ENCODE measurements around a stretch of chr5.

- PRO-cap, result no peak
- RAMPAGE, long total RNA, 5 experiments, result no peak in any of the 5 experiments
- RRBS, result no CpG with 5 or more reads among the region's 12 CpGs
Measured at GRCh38 chr5:190398-190973, 809 bp upstream of the LRRC14B start.

- PRO-cap, result no peak
- RAMPAGE, long total RNA, 5 experiments, result no peak in any of the 5 experiments
- RRBS, result 6% methylated on average over 22 of the region's 48 CpGs
Measured at GRCh38 chr5:320971-321461, 498 bp upstream of the AHRR start.

GRCh38 chr5:442139-442993 lies 610 bp upstream of the EXOC3 start:
- PRO-cap, result no peak
- RAMPAGE, long total RNA, 5 experiments, result no peak in any of the 5 experiments
- RRBS, result 4% methylated on average over 5 of the region's 44 CpGs

DNA sequence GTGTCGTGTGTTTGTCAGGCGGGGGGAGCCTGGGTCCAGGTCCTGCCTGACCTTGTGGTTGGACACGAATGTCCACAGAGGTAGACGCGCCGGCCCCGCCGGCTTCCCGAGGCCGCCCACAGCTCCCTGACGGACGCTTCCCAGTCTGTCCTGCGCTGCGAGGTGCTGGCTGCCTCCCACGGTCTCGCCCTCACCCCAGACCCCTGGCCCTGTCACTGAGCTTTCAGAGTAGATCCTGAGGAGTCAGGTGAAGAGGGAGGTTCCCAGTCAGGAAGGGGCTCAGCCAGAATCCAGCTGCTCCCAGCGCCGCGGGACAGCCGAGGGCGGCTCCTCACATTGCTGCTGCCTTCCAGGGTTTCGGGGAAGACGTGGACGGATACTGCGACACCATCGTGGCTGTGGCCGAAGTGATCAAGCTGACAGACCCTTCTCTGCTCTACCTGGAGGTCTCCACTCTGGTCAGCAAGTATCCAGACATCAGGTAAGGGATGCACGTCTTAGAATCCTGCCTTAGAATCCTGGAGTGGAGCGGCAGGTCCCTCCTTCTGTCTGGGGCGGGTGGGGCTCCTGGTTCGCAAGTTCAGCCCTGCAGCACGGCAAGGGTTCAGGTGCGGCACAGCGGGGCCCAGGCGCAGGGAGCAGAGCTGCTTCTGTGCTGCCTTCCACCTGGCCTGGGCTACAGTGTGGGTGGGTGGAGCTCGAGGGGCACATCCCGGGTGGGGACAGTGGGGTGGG lies 22.6 kb downstream of the EXOC3 start:
- PRO-cap, result no peak
- RAMPAGE, long total RNA, 5 experiments, result no peak in any of the 5 experiments
- RRBS, result 86% methylated on average over 5 of the region's 37 CpGs

GRCh38 chr5:530062-530457 lies 5.8 kb upstream of the SLC9A3 start:
- PRO-cap, result no peak
- RAMPAGE, long total RNA, 5 experiments, result no peak in any of the 5 experiments
- RRBS, result no CpG with 5 or more reads among the region's 4 CpGs

DNA sequence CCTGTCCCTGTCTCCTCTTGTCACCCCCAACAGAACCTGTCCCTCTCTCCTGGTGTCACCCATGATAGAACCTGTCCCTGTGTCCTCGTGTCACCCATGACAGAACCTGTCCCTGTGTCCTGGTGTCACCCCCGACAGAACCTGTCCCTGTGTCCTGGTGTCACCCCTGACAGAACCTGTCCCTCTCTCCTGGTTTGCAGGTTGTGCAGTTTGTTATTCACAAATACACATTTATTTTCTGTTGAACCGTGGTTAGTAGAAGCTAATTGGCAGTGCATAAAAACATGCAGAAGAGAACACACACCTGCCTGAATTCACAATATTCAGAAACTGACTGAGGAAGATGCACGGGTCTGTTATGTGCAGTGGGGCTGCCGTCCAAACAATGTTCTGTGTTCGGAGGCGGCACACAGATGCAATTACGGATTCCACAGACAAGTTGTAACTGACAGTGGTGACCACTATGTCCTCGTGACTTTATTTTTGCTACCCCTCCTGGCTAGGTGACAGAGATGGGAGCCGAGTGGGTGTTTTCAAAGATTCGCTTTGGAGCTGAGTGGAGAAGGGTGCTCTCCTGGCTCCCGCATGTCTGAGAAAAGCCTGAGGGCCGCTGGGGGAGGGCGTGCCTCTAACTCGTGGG lies 31.7 kb downstream of the TPPP start:
- PRO-cap, result no peak
- RAMPAGE, long total RNA, 5 experiments, result start-site peak on the minus strand in 2 of 5 experiments, centred at positions 126 to 262 of the sequence, 11 to 38 reads per replicate
- RRBS, result no CpG with 5 or more reads among the region's 15 CpGs

DNA sequence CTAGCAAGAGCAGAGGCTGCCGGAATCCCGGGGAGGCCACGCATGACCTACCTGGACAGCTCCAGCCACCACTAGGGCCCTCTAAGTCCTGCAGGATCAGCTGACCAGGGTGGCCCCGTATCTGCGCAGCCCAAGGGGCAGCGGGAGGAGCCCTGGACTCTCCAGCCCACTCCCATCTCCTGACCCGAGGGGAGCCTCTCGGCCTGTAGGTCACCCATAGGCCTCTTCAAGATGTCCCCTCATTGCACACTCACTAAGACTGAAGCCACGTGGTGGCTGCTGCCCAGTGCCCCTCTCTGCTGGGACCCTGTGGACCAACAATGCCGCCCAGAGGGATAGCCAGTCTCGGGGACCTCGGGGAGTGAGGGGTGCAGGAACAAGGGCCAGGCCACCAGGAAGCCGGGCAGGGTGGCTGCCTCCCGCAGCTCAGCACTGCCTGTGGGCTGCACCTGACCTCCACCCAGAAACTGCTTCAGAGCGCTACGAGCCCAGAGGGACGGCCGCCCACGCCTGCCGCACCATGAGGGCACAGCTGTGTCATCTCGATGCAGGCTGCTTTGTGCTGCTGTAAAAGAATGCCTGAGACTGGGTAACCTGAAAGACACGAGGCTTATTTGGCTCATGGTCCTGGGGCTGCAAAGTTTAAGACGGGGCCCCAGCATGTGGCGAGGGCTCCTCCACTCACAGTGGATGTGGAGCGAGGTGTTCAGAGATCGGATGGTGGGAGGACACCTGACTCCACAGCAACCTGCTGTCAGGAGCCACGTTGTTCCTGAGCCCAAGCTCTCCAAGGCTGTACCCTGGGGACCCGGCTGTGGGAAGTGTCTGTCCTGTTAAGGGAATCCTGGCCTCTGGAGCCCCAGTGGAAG lies 11.5 kb upstream of the ZDHHC11 start:
- PRO-cap, result no peak
- RAMPAGE, long total RNA, 5 experiments, result no peak in any of the 5 experiments
- RRBS, result no CpG with 5 or more reads among the region's 28 CpGs

DNA sequence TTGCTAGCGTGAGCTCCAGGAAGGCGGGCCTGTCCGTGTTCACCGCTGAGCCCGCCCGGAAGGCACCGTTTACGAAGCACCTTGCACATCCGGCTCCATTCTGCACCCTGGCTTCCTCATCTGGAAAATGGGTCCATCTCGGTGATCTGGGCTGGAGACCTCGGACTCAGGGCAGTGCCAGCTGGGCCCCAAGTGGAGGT lies 52.5 kb upstream of the NKD2 start:
- PRO-cap, result no peak
- RAMPAGE, long total RNA, 5 experiments, result no peak in any of the 5 experiments
- RRBS, result no CpG with 5 or more reads among the region's 11 CpGs

GRCh38 chr5:963438-964799 lies 44.7 kb upstream of the NKD2 start:
- PRO-cap, result no peak
- RAMPAGE, long total RNA, 5 experiments, result start-site peak on the minus strand in 1 of 5 experiments, at chr5:964126-964145 at its widest, 10 to 17 reads per replicate
- RRBS, result 65% methylated on average over 6 of the region's 47 CpGs

DNA sequence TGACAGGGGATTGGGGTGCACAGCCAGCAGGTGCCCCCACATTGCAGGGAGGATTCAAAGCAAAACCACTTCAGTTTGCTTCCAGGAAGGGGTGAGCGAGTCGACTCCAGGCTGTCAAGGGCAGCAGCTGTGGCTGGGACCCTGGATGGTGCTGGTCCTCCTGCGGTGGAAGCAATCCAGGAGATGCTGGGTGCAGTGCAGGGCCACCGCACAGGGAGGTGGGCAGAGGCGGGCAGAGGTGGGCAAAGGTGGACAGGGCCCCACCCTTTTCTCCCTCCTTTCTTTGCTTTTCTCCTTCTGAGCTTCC lies 29.0 kb upstream of the NKD2 start:
- PRO-cap, result unidirectional peak, plus-strand start at position 225 of the sequence
- RAMPAGE, long total RNA, 5 experiments, result no peak in any of the 5 experiments
- RRBS, result no CpG with 5 or more reads among the region's 5 CpGs

DNA sequence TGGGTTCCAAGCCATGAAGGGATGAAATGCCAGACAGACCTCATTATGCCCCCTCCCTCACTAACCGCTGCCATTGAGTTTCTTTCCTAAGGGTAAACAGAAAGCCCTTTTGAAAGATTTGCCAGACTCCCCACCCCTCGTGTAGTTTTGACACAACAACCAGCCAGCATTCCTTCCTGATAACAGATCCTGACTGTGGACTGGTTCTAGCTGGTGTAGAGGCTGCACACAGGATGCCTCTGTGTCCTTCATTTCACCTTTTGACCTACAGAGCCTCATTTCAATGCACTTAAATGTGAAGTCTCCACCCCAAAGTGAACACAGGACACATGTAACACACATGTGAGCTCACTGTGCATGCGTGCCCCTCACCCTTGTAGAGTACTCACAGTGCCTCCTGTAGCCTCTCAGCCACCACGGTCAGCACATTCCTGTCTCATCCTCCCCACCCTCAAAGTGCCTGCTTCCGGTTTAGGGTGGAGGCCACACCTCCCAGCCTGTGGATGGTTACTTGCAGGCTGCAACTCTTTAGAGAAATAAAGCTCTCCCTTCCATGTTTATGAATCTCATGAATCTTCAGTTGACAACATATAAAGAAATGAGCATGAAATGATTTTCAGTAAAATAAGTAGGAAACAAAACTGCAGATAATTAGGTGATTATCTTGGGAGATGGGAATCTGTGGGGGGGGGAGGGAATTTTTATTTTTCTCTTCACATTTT lies 11.6 kb upstream of the NKD2 start:
- PRO-cap, result unidirectional peak, minus-strand start at position 383 of the sequence
- RAMPAGE, long total RNA, 5 experiments, result no peak in any of the 5 experiments
- RRBS, result no CpG with 5 or more reads among the region's 5 CpGs

DNA sequence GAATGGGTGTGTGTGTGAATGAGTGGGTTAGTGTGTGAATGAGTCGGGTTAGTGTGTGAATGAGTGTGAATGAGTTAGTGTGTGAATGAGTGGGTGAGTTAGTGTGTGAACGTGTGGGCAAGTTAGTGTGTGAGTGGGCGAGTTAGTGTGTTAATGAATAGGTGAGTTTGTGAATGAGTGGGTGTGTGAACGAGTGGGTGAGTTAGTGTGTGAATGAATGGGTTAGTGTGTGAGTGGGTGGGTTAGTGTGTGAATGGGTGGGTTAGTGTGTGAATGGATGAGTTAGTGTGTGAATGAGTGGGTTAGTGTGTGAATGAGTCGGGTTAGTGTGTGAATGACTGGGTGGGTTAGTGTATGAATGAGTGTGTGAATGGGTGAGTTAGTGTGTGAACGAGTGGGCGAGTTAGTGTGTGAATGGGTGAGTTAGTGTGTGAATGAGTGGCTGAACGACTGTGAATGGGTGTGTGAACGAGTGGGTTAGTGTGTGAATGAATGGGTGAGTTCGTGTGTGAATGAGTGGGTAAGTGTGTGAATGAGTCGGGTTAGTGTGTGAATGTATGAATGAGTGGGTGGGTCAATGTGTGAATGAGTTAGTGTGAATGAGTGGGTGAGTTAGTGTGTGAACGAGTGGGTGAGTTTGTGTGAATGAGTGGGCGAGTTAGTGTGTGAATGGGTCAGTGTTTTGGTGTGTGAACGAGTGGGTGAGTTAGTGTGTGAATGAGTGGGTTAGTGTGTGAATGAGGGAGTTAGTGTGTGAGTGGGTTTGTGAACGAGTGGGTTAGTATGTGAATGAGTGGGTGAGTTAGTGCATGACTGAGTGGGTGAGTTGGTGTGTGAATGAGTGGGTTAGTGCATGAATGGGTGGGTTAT lies 36.7 kb downstream of the NKD2 start:
- PRO-cap, result no peak
- RAMPAGE, long total RNA, 5 experiments, result no peak in any of the 5 experiments
- RRBS, result no CpG with 5 or more reads among the region's 15 CpGs

DNA sequence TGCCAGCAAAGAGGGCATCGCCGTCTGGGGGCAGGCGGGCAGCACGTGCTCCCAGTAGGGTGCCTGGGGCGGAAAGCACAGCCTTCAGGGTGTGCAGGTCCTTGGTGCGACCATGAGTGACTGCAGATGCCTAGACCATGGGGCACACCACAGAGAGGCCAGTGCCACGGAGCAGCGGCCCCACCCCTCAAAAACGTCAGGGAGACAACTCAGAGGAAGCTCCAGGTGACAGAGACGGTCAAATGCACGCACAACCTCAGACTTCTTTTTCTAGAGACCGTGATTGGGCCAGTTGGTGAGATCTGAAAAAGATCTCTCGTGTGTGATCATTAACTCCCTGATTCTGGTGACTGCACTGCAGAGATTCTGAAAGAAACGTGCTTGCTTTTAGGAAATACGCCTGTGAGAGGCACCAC lies 16.1 kb downstream of the SLC12A7 start:
- PRO-cap, result no peak
- RAMPAGE, long total RNA, 5 experiments, result no peak in any of the 5 experiments
- RRBS, result no CpG with 5 or more reads among the region's 15 CpGs

DNA sequence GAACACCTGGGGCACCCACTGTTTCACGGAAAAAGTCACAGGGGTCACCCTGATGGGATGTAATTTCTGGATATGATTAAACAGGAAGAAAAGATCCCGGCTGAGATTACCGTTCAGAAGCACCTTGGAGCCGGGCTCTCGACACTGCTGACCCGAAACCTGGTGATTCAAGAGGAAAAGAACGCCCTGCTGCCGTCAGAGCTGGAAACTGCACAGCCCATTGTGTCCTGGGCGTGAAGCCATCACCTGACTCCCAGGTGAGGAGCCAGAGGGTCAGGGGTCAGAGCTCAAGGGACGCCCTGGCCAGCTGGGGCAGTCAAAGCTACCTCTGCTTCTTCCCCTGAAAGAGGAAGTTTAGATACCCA lies 17.8 kb upstream of the SLC12A7 start:
- PRO-cap, result bidirectional peak, plus-strand start at position 268 of the sequence, minus-strand start at position 161 of the sequence
- RAMPAGE, long total RNA, 5 experiments, result no peak in any of the 5 experiments
- RRBS, result no CpG with 5 or more reads among the region's 10 CpGs

DNA sequence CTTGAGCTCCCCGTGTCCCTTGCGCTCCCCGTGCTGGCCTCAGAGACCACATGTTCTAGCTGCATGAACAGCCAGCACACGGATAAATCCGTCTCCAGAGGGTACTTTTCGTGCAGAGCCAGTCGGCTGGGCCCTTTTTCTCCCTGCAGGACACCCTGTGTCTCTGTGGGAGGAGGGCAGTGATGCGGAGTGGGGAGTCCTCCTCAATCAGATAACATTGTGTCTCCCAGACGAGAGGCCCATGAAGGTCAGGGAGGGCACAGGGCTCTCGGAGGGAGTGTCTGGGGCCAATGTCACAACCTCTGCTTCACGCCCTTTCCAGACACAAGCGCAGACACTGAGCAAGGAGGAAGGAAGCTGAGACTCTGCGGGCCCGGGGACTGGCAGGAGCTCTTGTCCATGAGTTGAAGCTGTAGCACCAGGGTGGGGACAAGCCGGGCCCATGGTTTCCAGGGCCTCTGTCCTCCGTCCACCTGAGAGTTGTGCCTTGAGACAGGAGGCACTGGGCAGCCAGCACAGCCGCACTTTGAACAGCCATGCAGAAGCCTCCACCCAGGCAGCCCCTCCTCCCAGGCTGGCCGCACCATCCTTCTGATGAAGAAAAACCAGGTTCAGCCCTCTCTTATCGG lies 36.4 kb upstream of the SLC6A19 start:
- PRO-cap, result no peak
- RAMPAGE, long total RNA, 5 experiments, result no peak in any of the 5 experiments
- RRBS, result 30% methylated on average over 2 of the region's 19 CpGs

GRCh38 chr5:1470432-1471722 lies 25.6 kb upstream of the SLC6A3 start:
- PRO-cap, result no peak
- RAMPAGE, long total RNA, 5 experiments, result start-site peak on the minus strand in 1 of 5 experiments, at chr5:1470841-1471002 at its widest, 6 to 8 reads per replicate
- RRBS, result no CpG with 5 or more reads among the region's 28 CpGs

DNA sequence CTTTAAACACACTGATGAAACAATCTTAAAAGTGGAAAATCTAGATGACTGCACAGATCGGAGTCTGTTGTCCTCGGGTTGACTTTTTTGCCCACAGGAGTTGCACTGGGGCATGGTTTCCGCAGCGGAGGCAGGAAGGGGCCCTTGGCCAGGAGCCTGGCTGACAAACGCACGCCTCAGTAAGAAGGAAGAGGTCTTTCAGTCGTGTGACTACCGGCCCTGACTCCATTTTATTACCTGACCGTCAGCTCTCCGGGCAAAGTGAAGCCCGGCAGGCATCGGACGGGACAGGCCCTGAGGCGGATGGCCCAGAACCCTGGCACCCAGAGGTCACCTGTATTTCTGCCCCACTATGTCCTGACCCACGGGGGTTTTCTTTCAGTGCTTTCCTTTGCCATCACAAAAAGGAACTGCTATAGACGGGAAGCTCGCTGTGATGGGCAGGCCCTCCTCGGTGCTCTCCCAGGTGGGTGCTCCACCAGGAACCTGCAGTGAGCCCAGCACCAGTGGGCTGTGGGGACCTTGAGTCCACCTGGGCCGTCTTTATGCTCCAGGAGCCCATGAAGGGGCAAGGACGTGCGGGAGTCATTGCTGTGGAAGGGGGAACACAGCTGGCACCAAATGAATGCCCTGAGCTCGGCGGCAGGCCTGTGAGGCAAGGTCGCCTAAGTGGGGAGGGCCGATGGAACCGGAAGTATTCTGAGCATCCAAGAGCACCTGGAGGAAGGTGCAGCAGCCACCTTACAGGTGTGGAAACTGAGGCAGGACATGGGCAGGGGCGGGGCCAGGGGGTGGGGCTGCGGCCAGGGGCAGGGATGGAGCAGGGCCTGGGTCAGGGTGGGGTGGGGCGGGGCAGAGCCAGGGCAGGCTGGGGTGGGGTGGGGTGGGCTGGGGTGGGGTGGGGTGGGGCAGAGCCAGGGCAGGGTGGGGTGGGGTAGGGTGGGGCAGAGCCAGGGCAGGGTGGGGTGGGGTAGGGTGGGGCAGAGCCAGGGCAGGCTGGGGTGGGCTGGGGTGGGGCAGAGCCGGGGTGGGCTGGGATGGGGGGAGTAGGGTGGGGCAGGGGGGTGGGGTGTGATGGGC lies 36.7 kb upstream of the SLC6A3 start:
- PRO-cap, result no peak
- RAMPAGE, long total RNA, 5 experiments, result no peak in any of the 5 experiments
- RRBS, result no CpG with 5 or more reads among the region's 30 CpGs

- PRO-cap, result unidirectional peak, plus-strand start at chr5:1522234
- RAMPAGE, long total RNA, 5 experiments, result no peak in any of the 5 experiments
- RRBS, result no CpG with 5 or more reads among the region's 31 CpGs
Measured at GRCh38 chr5:1521579-1522727, 1.8 kb downstream of the LPCAT1 start.

DNA sequence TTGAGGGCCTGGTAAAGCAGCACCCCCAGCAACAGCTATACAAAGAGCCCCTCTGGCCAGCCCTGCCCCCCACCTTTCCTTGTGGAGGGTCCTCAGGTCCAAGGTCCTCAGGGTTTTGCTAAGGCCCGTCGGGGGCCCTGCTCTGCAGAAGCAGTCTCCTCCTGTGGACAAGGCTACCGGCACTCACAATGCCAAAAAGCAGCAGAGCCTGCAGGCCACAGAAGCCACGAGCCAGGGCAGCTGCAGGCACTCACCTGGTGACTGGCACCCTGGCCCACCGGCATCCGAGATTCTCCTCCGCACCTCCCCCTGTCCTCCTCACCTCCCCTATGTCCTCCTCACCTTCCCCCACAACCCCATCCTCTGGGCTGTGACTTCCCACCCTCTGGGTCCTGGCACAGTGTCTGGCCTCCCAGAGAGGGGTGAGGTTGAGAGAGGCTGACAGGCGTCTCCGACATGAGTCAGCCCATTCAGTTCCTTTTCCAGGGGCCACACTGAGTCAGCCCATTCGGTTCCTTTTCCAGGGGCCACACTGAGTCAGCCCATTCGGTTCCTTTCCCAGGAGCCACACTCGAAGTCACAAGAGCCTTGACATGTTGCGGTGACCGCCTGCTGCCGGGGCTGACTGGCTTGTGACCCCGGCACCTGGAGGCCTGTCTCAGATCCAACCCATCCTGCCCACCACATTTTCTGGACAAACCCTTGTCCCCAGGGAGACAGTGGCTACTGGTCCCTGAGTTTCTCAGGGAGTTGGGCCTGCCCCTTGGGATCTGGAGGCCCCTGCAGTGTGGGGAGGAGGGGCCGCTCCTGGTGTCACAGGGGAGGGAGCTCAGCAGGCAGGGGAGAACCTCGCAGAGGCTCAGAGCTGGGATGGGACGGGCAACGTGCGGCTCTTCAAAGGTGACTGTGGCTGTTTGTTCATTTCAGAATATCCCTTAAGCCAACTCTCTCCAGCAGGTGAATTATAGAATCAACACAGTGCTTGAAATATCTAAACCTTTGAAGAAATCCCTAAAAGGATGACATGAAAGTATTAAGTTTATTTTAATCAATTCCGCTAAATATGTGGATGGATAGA lies 40.3 kb upstream of the LPCAT1 start:
- PRO-cap, result no peak
- RAMPAGE, long total RNA, 5 experiments, result no peak in any of the 5 experiments
- RRBS, result 69% methylated on average over 2 of the region's 22 CpGs

- PRO-cap, result no peak
- RAMPAGE, long total RNA, 5 experiments, result no peak in any of the 5 experiments
- RRBS, result no CpG with 5 or more reads among the region's 14 CpGs
Measured at GRCh38 chr5:1813778-1814306, 12.6 kb downstream of the NDUFS6 start.

Measured in stomach (tissue), 7 donors.